Right atrium auricular region (tissue), 2 donors: ENCODE results near the genes SEZ6L2, PPP4C and FBRS.

DNA sequence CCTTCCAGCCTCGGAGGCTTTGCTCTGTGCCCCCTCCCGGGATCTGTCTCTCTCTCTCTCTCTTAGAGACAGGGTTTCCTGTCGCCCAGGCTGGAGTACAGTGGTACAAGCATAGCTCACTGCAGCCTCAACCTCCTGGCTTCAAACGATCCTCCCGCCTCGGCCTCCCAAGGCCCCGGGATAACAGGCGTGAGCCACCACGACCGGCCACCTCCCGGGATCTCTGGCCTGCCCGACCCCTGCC, 13.9 kb upstream of the CDIPT start:
- PRO-cap = no peak
- RAMPAGE, long total RNA, 2 experiments = no peak in any of the 2 experiments

- PRO-cap = bidirectional peak, plus-strand start at chr16:29899639, minus-strand start at chr16:29899525
- RAMPAGE, long total RNA, 2 experiments = start-site peak on the minus strand in 1 of 2 experiments, at chr16:29899240-29899300 at its widest, 22 reads per replicate
Measured at GRCh38 chr16:29898838-29899853, at the start of gene SEZ6L2. SEZ6L2 (minus strand) TSS chr16:29899550.

DNA sequence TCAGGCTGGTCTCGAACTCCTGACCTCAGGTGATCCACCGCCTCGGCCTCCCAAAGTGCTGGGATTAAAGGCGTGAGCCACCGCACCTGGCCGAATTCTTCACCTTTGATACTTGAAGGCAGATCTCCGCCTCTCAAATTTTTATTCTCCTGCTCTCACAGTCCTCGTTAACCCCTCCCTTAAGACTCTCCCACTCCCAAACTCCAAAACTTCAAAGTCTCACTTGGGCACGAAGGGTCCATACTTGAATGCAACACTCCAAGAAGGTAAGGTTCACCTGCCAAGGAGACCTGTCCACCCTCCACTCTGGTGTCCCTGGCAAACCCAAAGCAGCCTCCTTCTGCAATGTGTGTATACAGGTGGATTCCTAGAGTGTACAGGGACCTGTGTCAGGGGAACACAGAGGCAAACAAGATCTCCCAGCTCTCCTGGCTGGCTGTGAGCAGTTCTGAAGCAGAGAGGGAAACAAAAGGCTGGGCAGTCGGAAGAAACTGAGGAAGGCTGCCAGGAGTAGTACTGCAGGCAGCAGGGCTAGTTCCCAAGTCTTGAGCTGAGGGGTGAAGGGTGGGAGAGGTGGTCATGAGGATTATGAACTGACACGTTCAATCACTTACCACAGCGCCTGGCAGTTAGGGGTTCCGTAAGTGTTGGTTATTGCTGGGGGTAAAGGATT, 965 bp downstream of the KCTD13 start:
- PRO-cap = no peak
- RAMPAGE, long total RNA, 2 experiments = no peak in any of the 2 experiments

DNA sequence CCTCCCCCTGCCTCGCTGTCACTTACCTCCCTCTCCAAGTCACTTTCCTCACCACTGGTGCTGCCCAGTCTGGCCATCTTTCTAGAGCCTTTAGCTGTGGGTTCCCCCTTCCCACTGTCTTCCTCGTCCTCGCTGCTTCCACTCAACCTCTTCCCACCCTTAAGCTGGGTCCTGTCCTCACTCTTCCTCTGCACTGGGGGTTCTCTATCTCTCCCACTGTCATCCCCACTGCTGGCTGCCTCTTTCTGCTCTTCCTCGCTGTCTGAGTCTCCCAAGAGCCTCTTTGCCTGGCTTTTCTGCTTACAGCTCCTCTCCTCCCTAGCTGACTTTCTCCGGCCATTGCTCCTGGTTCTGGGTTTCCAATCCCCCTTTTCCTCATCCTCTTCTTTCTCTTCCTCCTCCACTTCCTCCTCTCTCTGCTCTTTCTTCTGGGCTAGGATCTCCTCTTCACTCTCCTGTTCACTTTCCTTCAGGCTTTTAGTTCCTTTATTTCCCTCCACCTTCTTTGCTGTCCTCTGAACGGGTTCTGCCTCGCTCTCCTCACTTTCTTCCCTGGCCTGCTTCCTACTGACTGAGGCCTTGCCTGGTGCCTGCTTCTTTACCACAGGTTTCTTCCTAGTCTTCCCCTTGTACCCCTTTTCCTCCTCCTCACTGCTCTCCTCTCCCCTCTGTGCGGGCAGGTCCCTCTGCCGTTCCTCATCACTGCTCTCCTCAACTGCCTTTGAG, 1.2 kb downstream of the HIRIP3 start:
- PRO-cap = no peak
- RAMPAGE, long total RNA, 2 experiments = no peak in any of the 2 experiments

DNA sequence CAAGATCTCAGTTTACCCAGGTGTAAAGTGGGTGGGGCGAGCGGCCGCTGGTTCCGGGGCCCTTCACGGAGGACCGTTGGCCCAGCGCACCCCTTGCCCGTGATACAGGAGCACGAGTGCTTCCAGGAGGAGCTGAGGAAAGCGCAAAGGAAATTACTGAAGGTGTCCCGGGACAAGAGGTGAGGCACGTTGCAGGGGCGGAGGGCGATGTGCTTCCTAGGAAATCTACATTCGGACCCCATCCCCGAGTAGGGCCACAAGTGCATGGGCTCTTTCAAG, 337 bp downstream of the INO80E start:
- PRO-cap = no peak
- RAMPAGE, long total RNA, 2 experiments = no peak in any of the 2 experiments

DNA sequence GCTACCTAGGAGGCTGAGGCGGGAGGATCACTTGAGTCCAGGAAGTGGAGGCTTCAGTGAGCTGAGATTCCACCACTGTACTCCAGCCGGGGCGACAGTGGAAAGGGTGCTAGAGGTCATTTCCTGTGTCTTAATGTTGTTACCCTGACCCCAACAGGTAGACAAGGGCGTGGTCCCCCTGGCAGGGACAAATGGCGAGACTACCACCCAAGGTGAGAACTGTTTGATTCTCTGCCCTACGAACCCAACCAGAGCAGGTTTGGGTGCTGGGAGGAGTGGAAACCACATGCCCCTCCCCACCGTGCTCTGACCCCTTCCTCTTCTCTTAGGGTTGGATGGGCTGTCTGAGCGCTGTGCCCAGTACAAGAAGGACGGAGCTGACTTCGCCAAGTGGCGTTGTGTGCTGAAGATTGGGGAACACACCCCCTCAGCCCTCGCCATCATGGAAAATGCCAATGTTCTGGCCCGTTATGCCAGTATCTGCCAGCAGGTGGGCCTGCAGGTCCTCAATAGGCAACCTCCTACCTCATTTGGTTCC, 3.0 kb downstream of the ALDOA start:
- PRO-cap = no peak
- RAMPAGE, long total RNA, 2 experiments = no peak in any of the 2 experiments

DNA sequence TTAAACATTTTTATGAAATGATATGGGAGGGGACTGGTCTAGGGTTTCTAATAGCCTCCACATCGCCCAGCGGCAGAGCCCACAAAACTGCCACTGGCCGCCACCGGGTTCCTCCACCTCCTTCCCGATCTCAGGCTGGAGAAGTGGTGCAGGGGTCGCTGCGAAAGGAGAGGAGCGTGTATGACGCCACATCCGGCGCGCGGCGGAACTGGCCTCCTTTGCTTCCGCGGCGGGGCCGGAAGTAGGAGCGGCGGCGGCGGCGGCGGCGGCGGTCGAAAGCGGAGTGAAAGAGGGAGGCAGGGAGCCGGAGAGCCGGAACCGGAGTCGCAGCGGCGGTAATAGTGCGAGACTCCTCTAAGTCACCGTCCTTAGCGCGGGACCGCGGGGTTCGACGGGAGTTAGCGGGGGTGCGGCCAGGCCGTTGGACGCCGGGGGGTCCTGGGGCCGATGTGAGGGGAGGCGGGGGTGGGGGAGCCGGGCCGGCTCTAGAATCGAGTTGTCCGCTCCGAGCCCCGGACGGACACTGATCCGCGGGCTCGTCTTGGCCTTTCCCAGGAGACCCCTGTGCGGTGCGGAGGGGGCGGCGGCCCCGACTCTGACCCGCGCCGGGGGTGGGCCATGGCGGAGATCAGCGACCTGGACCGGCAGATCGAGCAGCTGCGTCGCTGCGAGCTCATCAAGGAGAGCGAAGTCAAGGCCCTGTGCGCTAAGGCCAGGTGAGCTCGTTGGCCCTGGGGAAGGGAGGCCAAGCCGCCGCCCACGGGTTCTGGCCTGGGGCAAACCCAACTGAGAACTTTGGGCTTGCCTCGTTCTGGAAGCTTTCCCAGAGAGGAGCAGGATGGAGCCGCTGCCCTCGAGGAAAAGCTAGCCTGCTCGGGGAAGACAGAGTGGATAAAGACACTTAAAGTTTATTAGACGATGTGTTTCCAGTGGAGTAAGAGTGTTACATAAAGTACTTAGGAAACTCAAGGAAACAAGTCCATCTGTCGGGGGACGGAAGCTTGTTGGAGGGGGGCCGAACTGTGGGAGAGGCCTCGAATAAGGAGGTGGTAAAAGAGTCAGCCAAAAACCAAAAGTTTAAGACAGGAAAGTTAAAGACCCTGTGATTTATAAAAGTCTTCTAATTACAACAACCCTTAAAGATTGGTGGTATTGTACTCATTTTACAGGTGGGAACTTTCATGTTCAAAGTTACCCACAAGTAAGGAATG, at the start of gene PPP4C:
Gene PPP4C, plus strand, starts transcription at position 235 of the 1,211 bp plus-strand sequence.
- PRO-cap = bidirectional peak, plus-strand start at position 244 of the sequence, minus-strand start at position 137 of the sequence
- RAMPAGE, long total RNA, 2 experiments = start-site peak on the plus strand in 2 of 2 experiments, centred at positions 251 to 256 of the sequence, 103 to 240 reads per replicate; start-site peak on the minus strand in 1 of 2 experiments, centred at position 149 of the sequence, 14 reads per replicate

- PRO-cap = no peak
- RAMPAGE, long total RNA, 2 experiments = no peak in any of the 2 experiments
Measured at GRCh38 chr16:30082379-30082760, 6.6 kb downstream of the PPP4C start.

GRCh38 chr16:30092159-30093174, 743 bp upstream of the TBX6 start:
- PRO-cap = bidirectional peak, plus-strand start at chr16:30092834, minus-strand start at chr16:30092742
- RAMPAGE, long total RNA, 2 experiments = no peak in any of the 2 experiments

DNA sequence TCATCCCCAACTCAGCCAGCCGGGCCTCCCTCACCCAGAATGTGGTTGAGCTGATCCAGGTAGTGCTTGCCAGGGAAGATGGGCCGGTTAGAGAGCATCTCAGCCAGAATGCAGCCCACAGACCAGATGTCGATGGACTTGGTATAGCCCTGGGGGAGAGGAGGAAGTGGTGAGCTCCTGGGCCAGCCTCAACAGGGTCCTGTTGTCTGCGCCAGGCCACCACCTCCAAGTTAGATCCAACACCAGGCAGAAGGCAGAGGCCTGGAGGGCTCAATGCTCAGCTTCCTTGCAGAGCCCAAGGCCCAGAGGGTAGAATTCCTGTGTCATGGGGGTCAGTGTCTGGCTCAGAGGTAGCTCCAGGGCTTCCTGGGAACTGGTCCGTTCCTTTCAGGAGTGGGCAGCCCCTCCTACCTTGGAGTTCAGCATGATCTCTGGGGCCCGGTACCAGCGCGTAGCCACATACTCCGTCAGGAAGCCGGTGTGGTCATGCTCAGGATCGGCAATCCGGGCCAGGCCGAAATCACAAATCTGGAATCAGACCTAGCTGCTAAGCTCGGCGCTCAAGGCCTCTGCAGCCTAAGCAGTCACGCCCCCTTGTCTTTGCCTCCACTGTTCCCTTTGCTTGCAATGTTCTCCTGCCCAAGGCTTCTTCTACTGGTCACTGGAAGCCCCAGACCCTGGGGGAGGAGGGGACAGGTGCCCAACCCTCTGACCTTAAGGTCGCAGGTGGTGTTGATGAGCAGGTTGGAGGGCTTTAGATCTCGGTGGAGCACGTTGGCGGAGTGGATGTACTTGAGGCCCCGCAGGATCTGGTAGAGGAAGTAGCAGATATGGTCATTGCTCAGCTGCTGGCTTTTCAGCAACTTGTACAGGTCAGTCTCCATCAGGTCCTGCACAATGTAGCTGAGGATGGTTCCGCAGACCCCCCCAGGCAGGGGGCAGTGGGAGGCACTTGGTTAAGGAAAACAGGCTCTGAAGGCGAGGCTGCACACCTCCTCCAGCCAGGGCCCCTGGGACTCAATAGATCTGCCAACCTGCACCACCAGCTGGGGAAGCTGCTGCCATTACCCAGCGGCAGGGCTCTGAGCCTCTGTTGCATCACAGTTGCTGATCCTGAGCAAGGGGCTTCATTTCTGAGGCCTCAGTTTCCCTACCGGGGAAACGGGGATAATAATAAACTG, 4.7 kb upstream of the GDPD3 start:
- PRO-cap = no peak
- RAMPAGE, long total RNA, 2 experiments = no peak in any of the 2 experiments

GRCh38 chr16:30182690-30182961, 776 bp upstream of the CORO1A start:
- PRO-cap = no peak
- RAMPAGE, long total RNA, 2 experiments = no peak in any of the 2 experiments

DNA sequence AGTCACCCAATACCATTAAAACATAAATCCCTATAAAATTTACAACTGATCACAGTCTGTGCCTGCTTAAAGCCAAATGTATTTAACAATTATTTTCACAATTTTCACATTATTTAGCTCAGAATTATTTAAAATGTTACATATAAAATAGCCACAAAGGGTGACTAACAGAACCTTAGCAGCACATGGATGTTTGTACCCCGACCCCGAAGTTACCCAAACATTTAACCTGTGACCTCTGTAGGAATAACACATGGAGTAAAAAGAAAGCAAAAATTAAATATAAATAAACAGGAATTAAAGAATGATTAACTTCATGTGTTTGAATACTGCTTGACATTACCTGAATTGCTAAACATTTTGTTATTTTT, 27.9 kb upstream of the NPIPB13 start:
- PRO-cap = no peak
- RAMPAGE, long total RNA, 2 experiments = no peak in any of the 2 experiments

- PRO-cap = no peak
- RAMPAGE, long total RNA, 2 experiments = no peak in any of the 2 experiments
Measured at GRCh38 chr16:30334270-30334654, 20.8 kb downstream of the CD2BP2 start.

- PRO-cap = no peak
- RAMPAGE, long total RNA, 2 experiments = no peak in any of the 2 experiments
Measured at GRCh38 chr16:30354312-30354846, 729 bp downstream of the CD2BP2 start.

DNA sequence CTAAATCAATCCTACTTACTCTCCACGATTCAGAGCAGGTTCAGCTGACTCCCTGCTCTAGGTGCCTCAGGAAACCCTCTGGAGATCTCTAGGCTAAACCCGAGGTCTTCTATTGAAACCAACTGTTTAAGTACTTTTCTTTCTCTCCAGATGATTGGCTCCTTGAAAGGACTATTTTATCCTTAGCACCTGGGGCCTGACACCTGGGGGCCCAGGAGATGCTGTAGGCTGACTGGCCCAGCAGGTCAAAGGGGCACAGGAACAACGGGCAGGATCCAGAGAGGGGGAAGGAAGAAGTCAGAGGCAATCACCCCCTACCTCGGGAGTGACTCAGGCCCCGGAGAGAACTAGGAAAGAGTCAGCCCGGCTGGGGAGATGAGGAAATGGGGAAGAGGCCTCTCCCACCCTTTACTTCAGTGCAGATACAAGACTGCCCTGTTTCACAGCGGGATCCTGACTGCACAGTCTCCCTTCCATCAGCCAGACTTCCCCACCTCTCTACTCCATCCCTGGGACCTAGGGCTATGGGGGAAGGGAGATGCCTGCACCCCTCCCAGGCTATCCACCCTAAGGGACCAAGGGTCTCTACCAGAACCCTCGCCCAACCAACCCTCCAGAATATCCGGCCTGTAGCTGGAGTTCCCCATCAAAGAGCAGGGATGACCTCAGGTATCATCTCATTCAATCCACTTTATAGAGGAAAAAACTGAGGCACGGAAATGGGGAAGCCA, 1.9 kb downstream of the TBC1D10B start:
- PRO-cap = unidirectional peak, plus-strand start at position 438 of the sequence
- RAMPAGE, long total RNA, 2 experiments = no peak in any of the 2 experiments

DNA sequence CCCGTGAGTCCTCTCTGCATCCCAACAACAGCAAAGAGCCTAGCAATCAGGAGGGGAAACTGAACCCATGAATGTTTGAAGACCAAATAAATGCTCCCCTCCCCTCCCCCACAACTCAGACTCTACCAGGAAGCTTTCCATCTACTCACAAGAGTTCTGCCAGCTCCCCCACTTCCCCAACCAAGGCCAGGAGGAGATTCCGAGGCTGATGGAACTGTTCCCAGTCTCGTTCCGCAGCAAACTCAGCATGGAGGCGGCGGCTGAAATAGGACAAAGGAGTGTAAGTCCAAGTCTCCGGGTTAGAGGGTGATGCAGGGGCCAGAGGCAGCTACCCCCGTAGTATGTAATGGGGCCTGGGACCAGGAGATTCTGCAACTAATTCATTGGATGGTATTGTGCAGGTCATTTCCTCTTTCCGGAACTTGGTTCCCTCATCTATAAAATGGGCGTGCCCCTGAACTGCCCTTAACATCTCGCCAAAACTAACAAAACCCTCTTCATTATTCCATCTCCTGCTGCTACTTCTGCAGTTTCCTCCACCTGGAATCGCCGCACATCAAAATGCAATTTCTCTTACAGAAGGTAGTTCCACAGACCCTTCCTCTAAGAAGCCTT, 815 bp downstream of the DCTPP1 start:
- PRO-cap = bidirectional peak, plus-strand start at position 468 of the sequence, minus-strand start at position 377 of the sequence
- RAMPAGE, long total RNA, 2 experiments = no peak in any of the 2 experiments

GRCh38 chr16:30535682-30536383, 1.2 kb upstream of the ZNF747 start:
- PRO-cap = unidirectional peak, minus-strand start at chr16:30535837
- RAMPAGE, long total RNA, 2 experiments = no peak in any of the 2 experiments

GRCh38 chr16:30555918-30556638, 2.1 kb downstream of the ZNF764 start:
- PRO-cap = no peak
- RAMPAGE, long total RNA, 2 experiments = no peak in any of the 2 experiments

DNA sequence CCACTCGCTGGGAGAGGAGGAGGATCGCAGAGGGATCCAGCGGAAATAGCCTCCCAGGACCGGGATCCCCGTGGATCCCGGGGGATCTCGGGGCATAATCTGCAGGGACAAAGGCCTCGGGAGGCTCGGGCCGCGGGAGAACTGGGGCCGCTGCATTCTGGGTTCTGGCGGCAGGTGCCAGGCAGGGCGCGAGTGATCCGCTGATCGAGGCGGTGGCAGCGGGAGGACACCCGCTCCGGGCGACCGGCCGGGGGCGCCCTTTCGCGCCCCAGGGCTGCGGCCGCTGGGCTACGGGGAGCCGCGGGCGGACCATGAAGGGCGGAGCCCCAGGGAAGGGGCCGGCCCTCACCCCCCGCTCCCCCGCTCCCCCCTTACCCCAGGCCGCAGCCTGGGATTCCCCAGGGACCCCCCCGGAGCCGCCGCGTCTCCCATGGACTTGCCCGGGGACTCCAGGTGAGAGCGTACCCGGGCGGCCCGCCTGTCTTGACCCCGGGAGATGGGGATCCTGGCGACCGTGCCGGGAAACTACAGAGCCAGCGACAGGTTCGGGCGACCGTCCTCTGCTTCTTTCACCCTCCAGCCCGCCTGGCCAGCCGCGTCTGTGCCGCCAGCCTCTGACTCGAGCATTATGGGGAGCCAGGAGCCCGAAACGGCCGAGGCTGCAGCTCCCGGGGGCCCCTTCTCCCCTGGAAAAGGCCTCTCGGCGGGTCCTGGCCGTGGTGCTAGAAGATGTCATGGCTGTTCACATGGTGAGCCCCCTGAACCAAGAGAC, 642 bp downstream of the PRR14 start:
- PRO-cap = bidirectional peak, plus-strand start at position 374 of the sequence, minus-strand start at position 285 of the sequence; unidirectional peak, minus-strand start at position 601 of the sequence
- RAMPAGE, long total RNA, 2 experiments = no peak in any of the 2 experiments

GRCh38 chr16:30658331-30658552, at the start of gene FBRS:
FBRS (plus strand) TSS chr16:30658431.
- PRO-cap = bidirectional peak, plus-strand start at chr16:30658467, minus-strand start at chr16:30657959
- RAMPAGE, long total RNA, 2 experiments = start-site peak on the plus strand in 2 of 2 experiments, at chr16:30658420-30658457 at its widest, 46 to 191 reads per replicate